HGPS cell (cell line): ENCODE measurements around the genes CCBE1 and RELCH.

GRCh38 chr18:58721650-58722247 is 50.5 kb downstream of the MALT1 start:
- RRBS = no CpG with 5 or more reads among the region's 9 CpGs

DNA sequence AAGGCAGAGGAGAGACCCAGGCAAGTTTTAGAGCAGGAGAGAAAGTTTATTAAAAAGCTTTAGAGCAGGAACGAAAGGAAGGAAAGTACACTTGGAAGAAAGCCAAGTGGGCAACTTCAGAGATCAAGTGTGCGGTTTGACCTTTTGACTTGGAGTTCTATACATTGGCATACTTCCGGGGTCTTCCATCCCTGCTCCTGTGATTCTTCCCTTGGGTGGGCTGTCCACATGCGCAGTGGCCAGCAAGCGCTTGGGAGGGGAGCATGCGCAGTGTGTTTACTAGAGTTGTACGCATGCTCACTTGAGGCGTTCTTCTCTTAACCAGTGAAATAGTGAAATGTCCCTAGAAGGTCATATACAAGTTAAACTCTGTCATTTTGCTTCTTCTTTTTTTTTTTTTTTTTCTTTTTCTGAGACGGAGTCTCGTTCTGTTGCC is 56.9 kb upstream of the ZNF532 start:
- RRBS = no CpG with 5 or more reads among the region's 10 CpGs

GRCh38 chr18:58847160-58848524 is 17.0 kb upstream of the ZNF532 start:
- RRBS = 48% methylated on average over 3 of the region's 53 CpGs

GRCh38 chr18:58953412-58954057 is 88.9 kb downstream of the ZNF532 start:
- RRBS = no CpG with 5 or more reads among the region's 3 CpGs

GRCh38 chr18:59024758-59025485 is 114.8 kb upstream of the SEC11C start:
- RRBS = no CpG with 5 or more reads among the region's 7 CpGs

- RRBS = no CpG with 5 or more reads among the region's 9 CpGs
Measured at GRCh38 chr18:59140459-59140965, 828 bp downstream of the SEC11C start.

- RRBS = no CpG with 5 or more reads among the region's 37 CpGs
Measured at GRCh38 chr18:59265297-59266010, 7.8 kb downstream of the RAX start.

GRCh38 chr18:59324153-59324680 is 5.8 kb upstream of the CPLX4 start:
- RRBS = 91% methylated on average over 3 of the region's 7 CpGs

- RRBS = no CpG with 5 or more reads among the region's 4 CpGs
Measured at GRCh38 chr18:59357809-59358224, 1.2 kb downstream of the LMAN1 start.

GRCh38 chr18:59697192-59697570 is at the start of gene CCBE1:
Gene CCBE1, minus strand, starts transcription at chr18:59697423.
- RRBS = 2% methylated on average over 22 of the region's 29 CpGs

DNA sequence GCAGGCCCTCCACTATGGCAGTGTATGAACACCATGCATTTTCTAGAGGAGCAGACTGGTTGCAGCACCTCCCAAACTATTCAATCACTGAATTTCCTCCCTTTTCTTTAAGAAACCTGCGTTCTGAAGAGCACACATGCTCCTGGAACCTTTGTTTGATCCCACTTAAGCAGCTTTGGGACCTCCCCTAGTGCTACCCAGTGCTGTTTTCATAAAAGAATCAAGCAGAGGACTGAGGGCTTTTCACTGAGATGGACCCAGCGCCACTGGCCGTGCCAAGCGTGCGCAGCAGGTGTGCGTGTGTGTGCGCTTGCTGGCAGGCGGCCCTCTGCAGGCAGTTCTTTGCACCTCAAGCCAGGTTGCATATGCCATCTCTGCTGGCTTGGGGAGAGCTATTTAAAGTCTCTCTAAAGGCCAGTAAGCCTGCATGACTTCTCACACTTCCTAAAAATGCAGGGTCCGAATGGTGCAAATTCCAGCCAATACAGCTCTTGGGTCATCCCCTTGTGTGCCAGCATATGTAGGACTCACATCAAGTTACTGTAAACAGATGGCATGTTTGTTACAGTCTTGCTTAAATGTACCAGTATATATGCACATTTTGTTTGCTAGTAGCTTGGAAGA is 255.5 kb downstream of the RNF152 start:
- RRBS = no CpG with 5 or more reads among the region's 9 CpGs

- RRBS = no CpG with 5 or more reads among the region's 4 CpGs
Measured at GRCh38 chr18:61743784-61744228, 149.0 kb downstream of the RNF152 start.

DNA sequence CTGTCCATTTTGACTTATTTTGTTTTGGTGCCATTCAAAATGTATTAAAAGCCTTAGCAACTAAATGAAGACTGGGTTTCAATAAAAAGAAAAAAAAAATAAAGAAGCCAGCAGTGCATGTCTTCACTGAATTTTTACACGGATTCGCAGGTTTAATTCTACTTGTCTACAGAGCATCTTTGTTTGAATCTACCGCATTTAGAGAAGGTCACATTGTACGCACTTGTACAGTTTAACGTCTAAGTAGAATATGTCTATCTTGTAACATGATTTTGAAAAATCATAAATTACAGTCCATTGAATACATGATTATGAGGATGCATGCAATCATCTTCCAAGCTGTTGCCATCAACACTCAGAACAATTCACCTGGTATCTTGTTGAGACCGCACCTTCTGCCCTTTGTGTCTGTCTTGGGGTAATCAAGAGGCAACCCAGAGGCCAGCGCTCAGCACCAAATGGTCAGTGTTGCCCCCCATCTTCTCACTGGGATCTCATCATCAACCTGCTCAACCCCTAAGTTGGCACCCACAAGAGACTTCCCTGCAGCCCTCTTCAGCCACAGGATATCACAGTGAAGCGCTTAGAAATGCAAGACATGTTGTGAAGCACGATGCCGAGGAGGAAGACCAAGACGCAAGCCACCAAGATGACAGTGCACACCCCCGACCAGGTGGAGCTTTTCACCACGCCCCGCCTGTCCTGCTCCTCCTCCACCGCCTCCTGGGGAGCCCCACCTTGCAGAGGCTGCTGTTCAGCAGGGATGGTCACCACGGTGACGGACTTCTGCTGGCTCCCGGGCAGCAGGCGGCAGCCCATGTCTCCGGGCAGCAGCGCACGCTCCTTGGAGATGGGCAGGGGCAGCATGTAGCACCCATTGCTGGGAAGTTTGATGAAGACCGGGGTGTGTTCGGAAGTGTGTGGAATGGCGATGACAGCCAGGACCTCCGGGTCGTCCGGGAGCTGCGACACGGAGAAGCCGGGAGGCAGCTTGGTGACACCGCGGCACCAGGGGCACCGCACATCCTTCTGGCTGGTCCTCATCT is 77.2 kb downstream of the RNF152 start:
- RRBS = 99% methylated on average over 4 of the region's 34 CpGs

- RRBS = no CpG with 5 or more reads among the region's 3 CpGs
Measured at GRCh38 chr18:61866715-61867065, 26.1 kb downstream of the RNF152 start.

- RRBS = no CpG with 5 or more reads among the region's 17 CpGs
Measured at GRCh38 chr18:61949729-61950486, 57.1 kb upstream of the RNF152 start.

GRCh38 chr18:62073643-62074339 is 113.1 kb downstream of the PIGN start:
- RRBS = no CpG with 5 or more reads among the region's 2 CpGs

GRCh38 chr18:62187149-62188109 is at the start of gene RELCH:
Gene RELCH, plus strand, starts transcription at chr18:62187255.
- RRBS = 2% methylated on average over 25 of the region's 71 CpGs

GRCh38 chr18:62327787-62328487 is 2.8 kb downstream of the TNFRSF11A start:
- RRBS = no CpG with 5 or more reads among the region's 7 CpGs

DNA sequence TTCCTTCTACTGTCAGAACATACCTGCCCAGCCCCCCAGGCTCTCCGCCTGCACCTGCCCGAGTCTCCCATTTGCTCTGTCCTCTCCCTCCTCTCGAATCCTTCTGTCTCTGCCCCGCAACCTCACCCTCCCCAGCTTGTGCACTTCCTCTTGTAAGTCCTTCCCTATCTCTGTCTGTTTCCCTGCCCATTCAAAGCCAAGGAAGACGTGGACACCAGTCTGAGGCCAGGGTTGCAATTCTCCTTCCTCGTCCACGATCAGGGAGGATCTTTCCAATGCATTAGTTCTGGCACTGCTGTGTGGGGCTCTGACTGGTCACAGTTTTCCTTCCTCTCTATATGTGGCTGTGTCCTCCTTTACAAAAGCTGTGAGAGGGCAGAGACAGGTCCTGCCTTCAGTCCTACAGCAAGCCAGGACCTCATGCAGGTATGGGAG is 14.1 kb downstream of the TNFRSF11A start:
- RRBS = no CpG with 5 or more reads among the region's 7 CpGs

DNA sequence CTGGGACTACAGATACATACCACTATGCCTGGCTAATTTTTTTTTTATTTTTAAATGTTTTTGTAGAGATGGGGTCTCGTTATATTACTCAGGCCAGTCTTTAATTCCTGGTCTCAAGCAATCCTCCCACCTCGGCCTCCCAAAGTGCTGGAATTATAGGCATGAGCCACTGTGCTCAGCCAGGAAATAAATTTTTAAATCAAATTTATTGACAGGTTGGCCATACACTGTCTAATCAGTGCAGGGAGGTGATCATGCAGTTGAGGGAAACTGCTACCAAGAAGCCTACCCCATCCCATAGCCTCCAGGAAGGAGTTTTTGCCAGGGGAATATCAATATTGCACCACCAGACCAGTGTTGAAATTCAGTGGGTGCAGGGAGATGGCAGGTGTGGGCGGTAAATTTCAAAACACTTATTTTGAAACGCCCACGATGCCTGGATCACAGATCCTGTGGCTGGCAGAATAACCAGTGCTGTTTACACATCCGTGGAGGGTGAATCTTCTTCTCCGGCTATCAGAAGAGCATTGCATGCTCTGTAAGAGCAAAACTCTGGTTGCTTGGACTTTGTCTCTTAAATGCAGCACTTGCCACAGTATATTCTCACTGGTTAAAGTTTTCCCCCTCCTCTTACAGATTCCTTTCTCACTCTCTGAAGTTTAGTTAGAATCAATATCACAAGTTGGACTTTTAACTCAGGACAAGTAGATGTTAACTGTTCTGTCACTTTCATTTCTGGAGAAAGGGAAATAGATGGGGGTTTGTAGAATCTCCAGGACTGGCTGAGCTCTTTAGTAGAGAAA is 70.6 kb upstream of the ZCCHC2 start:
- RRBS = no CpG with 5 or more reads among the region's 7 CpGs